Cerebellum (tissue), 5 donors: ENCODE results near the gene PVRIG.

GRCh38 chr7:99787127-99787509 is 3.1 kb upstream of the CYP3A4 start:
- PRO-cap, 3 experiments: no peak in any of the 3 experiments
- RAMPAGE, long total RNA: no peak

DNA sequence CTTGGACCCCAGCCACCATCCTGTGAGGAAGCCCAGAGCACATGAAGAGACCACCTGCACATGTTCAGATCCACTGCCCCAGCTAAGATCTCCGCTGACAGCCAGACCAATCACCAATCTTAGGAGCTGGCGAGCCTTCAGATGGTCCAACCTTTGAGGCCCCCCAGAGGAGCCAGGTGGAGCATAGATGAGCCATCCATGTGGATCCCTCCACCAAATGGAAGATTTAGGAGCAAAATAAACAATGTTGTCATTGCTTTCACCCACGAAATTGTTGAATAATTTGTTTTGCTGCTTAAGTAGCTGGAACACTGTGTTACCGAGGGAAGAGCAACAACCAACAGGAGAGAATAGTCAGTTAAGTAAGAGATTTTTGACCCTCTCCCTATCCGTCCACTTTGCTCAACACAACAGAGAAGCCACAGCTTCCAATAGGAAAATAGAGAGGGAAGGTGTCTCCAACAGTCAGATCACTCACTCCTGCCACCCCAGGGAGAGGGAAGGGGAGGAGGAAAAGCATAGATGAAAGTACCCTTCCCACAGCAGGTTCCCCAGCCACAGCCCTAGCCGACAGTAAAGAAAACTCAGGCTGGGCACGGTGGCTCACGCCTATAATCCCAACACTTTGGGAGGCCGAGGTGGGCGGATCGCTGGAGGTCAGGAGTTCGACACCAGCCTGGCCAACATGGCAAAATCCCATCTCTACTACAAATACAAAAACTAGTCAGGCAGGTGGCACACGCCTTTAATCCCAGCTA is 3.9 kb upstream of the ZKSCAN1 start:
- PRO-cap, 3 experiments: no peak in any of the 3 experiments
- RAMPAGE, long total RNA: no peak

GRCh38 chr7:100034102-100035320 is 15.1 kb upstream of the ZSCAN21 start:
- PRO-cap, 3 experiments: no peak in any of the 3 experiments
- RAMPAGE, long total RNA: no peak

- PRO-cap, 3 experiments: no peak in any of the 3 experiments
- RAMPAGE, long total RNA: no peak
Measured at GRCh38 chr7:100072931-100073413, 8.6 kb downstream of the ZNF3 start.

DNA sequence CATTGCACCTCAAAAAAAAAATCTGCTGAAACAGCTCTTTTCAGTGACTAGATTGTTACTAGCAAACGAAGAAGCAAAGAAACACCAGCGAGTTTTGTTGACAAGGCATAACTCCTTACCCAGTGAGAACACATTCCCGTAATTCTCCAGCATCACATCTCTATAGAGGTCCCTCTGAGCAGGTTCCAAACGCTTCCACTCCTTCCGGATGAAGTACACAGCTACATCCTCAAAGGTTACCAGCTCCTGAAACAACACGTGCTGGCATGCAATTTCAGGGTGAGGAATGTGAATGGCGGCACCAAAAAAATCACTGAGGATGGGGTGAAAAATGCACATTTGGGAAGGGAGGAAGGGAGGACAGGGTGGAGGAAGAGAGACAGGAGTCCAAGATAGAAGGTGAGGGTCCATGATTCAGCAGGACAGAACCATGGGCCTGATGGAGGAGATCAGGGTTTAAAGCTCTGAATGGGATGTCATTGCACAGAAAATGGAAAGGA is 6.5 kb downstream of the ZNF3 start:
- PRO-cap, 3 experiments: no peak in any of the 3 experiments
- RAMPAGE, long total RNA: no peak

- PRO-cap, 3 experiments: no peak in any of the 3 experiments
- RAMPAGE, long total RNA: no peak
Measured at GRCh38 chr7:100078952-100079591, 2.5 kb downstream of the ZNF3 start.

GRCh38 chr7:100080783-100081566 is 548 bp downstream of the ZNF3 start:
- PRO-cap, 3 experiments: no peak in any of the 3 experiments
- RAMPAGE, long total RNA: no peak

DNA sequence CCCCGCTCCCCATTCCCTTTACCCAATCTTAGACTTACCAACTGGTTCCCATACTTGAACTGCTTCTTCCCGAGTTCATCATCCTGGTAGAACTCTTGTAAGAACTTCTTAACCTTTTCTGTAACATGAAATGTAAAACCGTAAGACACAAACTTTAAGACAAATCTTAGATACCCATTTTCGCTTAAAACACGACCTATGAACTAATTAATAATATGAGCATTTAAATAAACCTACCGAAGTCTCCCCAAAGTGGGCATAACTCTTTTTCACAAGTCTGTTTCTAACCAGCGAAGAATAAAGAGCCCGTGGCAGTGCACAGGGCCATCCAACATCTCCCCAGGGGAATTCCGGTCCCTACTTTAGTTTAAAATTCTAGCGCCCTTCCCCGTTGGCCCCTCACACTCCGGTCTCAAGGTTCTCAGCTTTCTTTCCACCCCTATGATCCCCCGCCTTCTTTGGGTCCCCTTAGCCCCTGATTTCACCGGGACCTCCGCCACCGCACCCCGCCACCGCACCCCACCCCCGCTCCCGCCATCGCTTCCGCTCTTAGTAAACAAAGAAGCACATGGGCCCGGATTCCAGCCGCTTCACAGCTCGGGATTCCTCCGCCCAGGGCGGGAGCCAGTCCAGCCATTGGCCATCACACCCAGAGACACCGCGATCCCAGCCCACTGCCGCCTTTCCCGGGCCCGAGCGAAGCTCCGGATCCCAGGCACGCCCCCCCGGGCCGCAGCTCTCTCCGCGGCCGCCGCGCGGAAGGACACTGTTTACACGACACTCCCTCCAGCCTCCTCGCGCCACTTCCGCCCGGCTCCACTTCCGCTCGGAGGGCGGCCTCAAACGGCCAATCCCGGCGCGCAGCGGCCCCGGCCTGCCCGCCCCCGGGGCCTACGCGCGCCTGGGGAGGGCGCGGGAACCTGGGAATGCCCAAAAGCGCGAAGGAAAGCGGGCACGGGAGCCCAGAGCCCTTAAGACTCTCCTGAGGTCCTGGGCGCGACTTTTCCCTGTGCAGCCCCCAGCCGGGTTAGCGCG is 904 bp downstream of the MCM7 start:
- PRO-cap, 3 experiments: peak in 3 of 3 experiments; most common plus-strand start position 933 of the sequence (in 1); most common minus-strand start position 551 of the sequence (in 2)
- RAMPAGE, long total RNA: no peak

DNA sequence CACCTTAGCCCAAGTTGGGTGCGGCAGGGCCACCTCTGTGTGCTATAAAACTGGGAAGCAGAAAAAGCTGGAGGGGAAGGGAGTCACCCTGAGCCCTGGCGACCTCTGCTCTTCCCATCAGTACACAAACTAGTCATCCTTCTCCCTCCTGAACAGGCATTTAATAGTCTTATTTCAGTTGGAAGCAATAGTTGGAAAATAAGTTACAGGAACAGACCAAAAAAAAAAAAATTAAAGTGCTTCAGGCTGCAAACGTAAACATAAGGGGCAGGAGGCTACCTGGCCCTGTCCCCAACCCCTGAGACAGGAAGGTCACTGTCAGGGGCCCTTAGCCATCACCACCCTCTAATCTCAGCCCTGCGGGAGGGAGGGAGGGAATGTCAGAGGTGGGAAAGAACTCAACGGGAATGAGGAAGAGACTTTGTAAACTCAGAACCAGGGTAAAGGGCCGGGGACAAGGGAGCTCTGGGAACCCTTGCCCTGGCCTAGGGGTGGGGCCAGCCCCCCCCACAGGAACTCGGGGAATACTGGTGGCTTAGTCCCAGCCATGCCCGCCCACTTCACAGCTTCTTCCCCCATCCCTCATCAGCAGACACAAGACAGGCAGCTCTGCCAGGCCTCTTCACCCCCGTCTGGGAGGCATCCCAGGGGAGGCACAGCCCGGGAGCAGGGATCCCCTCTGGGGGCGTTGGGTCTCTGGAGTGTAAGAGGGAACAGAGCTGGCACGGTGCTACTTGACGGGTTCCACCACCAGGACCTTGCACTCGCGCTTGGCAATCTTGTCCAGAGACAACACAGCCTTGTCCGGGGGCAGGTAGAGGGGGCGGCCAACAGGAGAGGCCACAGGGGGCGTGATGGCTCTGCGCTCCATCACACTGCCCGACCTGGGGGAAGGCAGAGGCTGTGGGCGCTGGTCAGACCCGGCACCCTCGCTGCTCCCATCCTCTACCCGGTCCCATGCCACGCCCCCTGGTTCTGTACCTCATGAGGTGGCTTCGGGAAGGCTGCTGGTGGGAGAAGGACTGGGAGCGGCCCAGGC is 3.9 kb downstream of the TRAPPC14 start:
- PRO-cap, 3 experiments: no peak in any of the 3 experiments
- RAMPAGE, long total RNA: no peak

- PRO-cap, 3 experiments: no peak in any of the 3 experiments
- RAMPAGE, long total RNA: no peak
Measured at GRCh38 chr7:100167553-100168434, 623 bp downstream of the GAL3ST4 start.

DNA sequence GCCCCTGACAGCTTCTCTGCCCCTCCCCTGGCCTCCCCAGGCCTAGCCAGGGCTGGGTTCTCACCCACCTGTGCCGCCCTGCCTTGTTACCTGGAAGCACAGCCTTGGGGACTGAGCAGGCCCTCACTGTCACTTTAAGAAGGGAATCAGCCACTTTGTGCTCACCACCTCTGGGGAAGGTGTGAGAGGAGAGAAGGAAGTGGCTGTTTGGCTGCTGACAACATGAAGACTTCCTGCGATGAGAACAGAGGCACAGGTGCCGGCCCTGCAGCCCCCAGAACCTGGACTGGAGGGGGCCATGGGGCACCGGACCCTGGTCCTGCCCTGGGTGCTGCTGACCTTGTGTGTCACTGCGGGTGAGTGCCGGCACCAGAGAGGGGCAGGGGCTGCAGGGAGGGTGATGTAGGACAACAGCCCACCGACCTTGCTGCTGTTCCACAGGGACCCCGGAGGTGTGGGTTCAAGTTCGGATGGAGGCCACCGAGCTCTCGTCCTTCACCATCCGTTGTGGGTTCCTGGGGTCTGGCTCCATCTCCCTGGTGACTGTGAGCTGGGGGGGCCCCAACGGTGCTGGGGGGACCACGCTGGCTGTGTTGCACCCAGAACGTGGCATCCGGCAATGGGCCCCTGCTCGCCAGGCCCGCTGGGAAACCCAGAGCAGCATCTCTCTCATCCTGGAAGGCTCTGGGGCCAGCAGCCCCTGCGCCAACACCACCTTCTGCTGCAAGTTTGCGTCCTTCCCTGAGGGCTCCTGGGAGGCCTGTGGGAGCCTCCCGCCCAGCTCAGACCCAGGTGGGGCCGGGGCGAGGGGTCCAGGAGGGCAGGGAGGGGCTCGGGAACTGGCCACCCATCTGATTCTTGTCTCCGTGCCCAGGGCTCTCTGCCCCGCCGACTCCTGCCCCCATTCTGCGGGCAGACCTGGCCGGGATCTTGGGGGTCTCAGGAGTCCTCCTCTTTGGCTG is at the start of gene PVRIG:
Gene PVRIG, plus strand, starts transcription at position 277 of the 962 bp plus-strand sequence.
- PRO-cap, 3 experiments: no peak in any of the 3 experiments
- RAMPAGE, long total RNA: no peak

GRCh38 chr7:100220635-100221670 is 1.2 kb downstream of the PVRIG start:
- PRO-cap, 3 experiments: no peak in any of the 3 experiments
- RAMPAGE, long total RNA: no peak

GRCh38 chr7:100247219-100247899 is 27.6 kb downstream of the PVRIG start:
- PRO-cap, 3 experiments: no peak in any of the 3 experiments
- RAMPAGE, long total RNA: no peak

DNA sequence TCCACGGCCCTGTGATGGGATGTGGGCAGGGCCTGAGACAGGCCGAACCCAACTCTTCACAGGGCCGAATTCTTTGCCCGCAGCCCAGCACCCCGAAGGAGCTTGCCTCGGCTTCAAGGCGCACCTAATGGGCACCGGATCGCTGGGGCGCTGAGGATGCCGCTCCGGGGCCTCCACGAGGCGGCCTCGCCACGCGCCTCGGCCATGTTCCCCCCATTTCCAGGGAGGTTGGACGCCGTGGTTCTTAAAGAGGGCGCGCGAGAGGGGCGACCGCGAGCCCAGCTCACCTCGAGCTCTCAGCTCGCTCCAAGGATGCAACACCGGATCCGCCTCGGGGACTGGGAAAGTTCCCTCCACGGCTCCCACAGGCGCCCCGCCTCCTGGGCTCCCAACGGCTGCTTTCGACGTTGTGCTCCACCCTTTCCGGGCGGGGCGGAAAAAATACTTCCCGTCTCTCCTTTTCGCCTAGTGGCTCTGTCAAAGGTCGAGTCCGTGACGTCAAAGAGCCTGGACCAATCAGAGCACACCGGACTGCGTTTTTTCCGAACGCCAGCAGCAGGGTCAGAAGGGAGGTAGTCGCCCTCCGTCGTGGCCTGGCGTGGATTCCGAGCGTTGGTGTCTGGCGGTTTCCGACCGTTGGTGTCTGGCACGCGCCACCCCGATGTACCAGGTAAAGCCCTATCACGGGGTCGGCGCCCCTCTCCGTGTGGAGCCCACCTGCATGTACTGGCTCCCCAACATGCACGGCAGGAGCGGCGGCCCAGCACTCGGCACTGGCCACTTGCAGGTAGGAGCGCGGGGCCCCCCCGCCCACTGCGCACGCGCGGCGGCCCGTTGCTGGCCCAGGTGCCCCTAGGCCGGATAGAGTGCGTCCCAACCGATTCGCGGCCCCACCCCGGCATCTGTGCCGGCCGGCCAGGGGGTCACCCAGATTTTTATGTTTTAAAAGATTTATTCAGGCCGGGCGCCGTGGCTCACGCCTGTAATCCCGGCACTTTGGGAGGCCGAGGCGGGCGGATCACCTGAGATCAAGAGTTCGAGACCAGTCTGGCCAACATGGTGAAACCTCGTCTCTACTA is 22.0 kb upstream of the PILRB start:
- PRO-cap, 3 experiments: peak in 3 of 3 experiments; most common plus-strand start position 545 of the sequence (in 2); most common minus-strand start position 382 of the sequence (in 2)
- RAMPAGE, long total RNA: no peak

DNA sequence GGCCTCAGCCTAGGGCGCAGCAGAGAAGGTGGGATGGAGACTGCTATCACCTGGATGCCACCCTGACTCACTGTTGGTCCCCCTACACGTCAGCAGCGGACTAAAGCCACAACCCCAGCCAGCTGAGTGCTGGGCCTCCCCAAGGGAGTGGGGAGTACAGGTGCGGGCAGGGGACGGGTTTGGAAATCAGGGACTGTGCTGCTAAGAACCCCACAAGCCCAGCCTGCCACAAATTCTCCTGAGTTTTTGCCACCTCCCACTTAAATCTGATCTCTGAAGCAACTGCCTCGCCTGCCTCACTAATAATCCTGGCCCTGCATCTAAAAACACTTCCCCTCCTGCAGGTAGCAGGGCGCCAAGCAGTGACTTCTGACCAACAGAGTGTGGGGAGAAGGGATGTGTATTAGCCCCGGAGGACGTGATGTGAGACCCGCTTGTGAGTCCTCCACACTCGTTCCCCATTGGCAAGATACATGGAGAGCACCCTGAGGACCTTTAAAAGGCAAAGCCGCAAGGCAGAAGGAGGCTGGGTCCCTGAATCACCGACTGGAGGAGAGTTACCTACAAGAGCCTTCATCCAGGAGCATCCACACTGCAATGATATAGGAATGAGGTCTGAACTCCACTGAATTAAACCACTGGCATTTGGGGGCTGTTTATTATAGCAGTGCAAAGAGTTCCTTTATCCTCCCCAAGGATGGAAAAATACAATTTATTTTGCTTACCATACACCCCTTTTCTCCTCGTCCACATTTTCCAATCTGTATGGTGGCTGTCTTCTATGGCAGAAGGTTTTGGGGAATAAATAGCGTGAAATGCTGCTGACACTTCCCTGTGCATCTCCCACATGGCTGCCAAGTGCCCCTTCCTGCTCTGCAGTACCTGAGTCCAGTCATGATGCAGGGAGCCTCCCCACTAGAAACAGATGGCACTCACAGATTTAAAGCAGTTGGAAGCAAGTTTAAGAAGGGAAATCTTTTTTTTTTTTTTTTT is 6.0 kb upstream of the PILRA start:
- PRO-cap, 3 experiments: peak in 1 of 3 experiments; most common minus-strand start position 917 of the sequence (in 1)
- RAMPAGE, long total RNA: no peak

DNA sequence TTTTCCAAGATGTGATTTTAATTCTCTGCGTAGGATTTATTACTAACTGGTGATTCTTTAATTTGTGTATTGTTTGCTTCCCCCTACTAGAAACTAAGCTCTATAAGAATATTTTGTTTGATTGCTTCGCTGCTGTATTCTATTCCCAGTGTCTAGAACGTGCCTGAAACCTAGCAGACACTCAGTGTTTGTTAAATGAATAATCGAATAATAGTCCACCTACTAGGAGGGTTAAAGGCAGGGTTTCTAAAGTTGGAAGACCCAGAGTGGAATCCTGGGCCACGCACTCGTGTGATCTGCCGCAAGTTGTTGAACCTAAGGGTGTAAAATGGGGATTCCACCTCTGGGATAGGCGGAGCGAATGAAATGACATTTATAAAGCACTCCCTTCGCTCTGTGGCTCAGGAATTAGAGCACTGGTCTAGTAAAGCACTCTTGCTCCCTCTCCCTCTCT is 713 bp upstream of the AGFG2 start:
- PRO-cap, 3 experiments: no peak in any of the 3 experiments
- RAMPAGE, long total RNA: no peak

DNA sequence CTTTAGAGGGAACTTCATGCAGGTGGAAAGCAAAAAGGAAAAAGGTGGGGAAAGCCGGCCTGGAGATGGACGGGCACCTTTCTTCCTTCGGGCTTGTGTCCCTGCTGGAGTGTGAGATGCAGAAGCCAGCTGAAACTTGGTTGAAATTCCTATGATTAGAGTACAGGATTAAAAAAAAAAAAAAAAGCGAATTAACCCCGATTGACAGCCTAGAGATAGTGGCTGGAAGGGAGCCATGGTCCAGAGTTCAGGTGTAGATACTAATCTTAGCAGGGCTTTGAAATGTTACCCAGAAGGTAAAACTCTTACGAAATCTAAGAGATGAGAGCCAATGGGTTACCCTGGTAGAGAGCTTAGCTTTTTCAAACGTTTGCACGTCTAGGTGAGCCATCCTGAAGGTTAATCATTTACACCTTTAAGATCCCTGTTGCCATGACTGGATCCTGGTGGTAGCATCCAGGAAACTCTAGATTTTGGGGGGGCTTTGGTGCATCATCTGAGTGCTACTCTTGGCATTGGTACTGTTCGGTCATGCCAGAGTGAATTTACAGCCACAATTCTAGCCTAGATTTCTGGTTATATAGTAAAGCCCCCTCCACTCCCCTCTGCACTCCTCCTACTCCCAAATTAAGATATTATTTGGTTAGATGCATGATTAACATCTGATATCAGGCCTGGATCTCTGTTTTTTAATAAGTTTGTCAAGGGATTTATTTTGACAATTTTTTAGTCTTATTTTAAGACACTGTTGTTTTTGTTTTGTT is 1.1 kb downstream of the AGFG2 start:
- PRO-cap, 3 experiments: no peak in any of the 3 experiments
- RAMPAGE, long total RNA: no peak

GRCh38 chr7:100571060-100571898 is 2.4 kb downstream of the SAP25 start:
- PRO-cap, 3 experiments: no peak in any of the 3 experiments
- RAMPAGE, long total RNA: no peak

DNA sequence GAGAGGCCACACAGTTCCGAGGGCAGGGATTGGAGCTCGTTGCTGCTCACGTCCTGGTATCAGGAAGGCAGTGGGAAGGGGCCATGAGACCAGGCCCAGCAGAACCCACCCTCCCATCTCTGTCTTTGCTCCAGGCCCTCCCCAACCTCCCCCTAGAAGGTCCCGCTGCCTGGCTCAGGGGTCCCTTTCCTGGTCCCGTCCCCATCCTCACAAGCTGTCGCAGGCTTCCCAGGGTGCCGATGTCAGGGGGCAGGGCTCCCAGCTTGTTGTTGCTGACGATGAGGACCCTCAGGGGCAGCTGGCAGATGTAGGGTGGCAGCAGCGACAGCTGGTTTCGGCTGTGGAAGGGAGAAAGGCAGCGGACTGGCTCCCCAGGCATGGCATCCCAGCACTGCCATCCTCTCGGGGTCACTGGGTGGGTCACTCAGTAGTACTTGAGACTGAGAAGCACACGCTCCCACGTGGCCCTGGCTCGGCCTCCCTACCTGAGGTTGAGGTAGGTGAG is 4.0 kb downstream of the LRCH4 start:
- PRO-cap, 3 experiments: no peak in any of the 3 experiments
- RAMPAGE, long total RNA: no peak

DNA sequence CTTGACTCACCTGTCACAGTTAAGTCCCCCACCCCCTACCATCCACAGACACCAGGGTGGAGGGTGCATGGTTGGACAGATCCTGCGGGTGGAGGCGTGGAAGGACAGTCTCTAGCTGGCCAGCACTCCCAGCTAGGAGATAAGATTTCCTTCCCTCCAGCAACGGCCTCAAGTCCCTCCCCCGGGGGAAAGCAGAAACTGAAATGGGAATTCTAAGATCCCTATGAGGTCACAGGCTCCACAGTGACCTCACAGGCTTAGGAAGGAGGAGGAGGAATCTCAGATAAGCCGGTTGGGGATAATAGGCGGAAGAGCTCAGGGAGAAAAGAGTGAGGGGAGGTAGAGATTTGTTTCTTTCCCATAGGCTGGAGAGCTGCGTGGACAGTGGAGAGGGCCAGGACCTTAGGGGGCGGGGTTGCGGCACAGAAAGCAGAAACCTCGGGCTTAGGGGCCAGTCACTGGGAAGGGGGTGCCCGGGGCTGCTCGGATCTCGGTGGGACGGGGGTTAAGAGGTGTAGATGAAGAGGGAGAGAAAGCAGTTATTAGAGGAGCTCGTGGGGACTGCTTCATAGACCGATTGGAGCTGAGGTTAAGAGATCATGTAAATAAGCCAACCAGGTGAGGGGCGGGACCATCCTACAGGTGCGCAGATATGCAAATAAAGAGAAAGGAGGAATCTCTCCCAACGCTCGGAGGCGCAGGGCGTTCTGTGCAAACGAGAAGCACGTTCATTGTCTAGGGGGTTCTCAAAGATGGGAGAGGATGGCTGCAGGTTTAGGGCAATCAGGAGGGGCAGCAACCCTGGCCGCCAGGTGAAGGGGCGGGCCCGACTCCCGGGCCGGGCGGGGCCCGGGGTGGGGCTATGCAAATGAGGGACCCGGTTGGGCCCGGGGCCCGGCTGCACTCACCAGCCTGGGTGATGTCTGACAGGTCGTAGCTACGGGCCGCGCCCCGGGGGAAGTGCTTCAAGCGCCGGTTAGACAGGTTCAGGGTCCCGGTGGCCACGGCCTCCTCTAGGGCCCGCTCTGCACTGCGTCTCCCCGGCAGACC is 631 bp downstream of the LRCH4 start:
- PRO-cap, 3 experiments: peak in 1 of 3 experiments; most common plus-strand start position 903 of the sequence (in 1)
- RAMPAGE, long total RNA: no peak